Metastatic Breast Carcinoma in the Ovary (tissue), 3 donors: ENCODE measurements around a stretch of chr18.

- PRO-cap, 3 experiments: no peak in any of the 3 experiments
Observed at GRCh38 chr18:8720211-8721104, 15.1 kb downstream of the MTCL1 start.

DNA sequence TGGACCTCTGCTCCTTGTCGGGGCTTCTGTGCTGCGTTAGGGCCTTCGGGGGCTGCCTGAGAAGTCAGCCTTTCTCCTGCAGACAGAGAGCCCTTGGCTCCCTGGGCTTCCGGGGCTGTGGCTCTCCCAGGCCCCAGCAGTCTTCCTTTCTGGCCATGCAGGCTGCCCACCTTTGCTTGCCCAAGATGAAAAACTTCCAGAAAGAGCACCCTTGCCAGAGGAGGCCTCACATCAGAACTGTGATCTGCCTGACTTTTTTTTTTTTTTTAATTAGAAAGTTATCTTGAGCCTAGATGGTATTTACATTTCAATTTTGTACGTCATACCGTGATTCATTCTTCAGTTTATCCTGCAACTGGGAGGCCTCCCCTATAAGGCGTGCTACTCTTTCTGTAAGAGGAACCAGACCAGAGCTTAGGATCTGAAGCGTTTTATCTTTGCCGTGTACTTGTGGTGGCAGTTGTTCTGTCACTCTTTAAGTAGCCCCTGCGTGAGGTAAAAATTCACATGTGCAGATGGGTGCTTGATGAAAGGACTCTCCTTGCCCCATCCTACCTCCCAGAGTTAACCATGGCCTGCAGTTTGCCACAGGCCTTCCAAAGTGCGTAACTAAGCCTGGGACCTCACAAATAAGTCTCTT, 95.8 kb downstream of the MTCL1 start:
- PRO-cap, 3 experiments: no peak in any of the 3 experiments

DNA sequence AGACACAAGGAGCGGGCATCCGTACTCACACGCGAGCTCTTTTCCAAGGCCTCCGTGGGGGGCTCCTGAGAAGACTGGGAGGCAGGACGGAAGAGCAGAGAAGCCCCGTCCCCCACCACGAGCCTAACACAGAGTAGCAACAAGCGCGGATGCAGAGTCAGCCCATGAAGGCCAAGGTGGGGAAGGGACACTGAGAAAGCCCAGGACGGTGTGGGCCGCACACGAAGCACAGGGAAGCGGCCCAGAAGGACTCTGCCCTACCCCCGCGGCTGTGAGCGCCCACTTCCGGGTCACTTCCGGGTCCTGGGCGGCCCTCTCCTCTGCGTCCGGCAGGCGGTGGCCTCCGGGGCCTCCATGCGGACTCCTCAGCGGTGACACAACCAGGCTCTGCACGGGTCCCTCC, 151.5 kb downstream of the MTCL1 start:
- PRO-cap, 3 experiments: no peak in any of the 3 experiments

DNA sequence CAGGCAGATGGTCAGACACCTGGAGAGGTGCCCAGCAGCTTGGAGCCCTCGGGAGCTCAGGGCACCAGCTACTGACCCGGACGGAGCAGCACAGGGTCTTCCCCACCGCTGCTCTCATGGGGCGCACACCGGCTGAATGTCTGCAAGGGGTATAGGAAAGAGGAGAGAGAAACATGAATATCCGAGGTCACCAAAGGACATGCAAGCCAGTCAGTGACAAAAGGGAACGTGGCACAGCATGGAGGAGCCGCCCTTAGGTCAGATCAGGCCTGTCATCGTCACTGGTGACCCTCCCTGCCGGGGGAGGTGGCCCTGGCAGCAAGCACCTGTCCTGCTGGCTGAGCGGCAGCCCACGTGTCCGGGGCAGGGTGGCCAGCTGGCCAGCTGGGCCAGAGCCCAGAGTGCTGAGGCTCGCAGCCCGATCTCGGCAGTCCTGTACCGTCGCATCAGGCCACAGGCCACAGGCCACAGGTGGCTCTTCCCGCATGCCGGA, 112.0 kb upstream of the NDUFV2 start:
- PRO-cap, 3 experiments: peak in 1 of 3 experiments; most common plus-strand start position 436 of the sequence (in 1); most common minus-strand start position 138 of the sequence (in 1)

DNA sequence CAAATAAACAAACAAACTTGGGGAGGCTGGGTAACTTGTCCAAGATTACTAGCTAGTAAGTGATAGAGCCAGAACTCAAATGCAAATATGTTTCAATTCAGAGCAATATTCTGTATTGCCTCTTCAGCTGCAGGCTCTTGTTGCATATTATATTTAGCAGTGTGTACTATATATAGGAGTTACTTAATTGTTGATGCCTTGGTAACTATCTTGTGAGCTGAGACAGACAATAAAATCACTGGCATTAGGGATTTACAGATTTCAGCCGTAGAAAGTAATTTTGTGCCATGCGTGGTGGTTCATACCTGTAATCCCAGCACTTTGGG, 10.2 kb upstream of the ANKRD12 start:
- PRO-cap, 3 experiments: no peak in any of the 3 experiments

- PRO-cap, 3 experiments: peak in 1 of 3 experiments; most common plus-strand start chr18:9133473 (in 1); most common minus-strand start chr18:9133392 (in 1)
Observed at GRCh38 chr18:9132714-9133889, 3.5 kb upstream of the ANKRD12 start.

GRCh38 chr18:9137736-9138010, 1.1 kb downstream of the ANKRD12 start:
- PRO-cap, 3 experiments: peak in 2 of 3 experiments; most common plus-strand start chr18:9137903 (in 2); most common minus-strand start chr18:9137855 (in 1)

DNA sequence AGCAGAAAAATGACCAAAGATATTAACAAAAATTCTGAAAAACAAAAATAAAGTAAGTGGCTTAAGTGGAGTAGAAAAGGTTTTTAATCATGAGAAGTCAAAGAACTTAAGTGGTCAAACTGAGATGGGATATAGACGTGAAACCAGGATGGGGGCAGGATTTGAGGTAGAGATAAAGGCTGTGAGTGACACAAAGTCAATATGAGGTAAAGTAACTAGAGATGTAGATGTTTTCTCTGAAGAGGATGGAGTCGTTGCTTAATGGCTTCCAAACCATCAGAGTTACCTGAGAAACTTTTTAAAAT, 21.2 kb downstream of the ANKRD12 start:
- PRO-cap, 3 experiments: no peak in any of the 3 experiments

DNA sequence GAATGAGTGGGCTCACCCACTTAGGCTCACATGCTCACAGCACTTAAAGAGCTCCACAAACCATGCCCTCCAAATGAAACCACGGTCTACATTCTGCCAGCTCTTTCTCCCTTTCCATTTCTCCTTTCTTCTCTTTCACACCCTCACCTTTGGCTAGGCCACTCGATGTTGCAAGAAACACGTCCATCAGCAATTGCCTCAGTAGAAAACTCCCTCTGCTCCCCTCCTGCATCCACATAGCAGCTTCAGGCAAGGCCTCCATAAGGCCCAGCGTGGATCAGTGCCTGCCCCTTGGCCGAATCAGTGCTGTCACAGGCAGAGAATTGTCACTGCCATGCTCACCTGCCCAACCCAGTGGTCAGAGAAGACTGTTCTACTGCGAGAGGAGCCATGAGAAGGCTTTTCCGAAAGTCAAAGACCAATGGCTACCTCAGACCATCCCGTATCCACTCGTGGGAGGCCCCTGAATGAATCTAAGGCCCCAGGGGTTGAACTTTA, 1.3 kb upstream of the RALBP1 start:
- PRO-cap, 3 experiments: no peak in any of the 3 experiments

GRCh38 chr18:9580704-9580903, 33.8 kb downstream of the PPP4R1 start:
- PRO-cap, 3 experiments: no peak in any of the 3 experiments

DNA sequence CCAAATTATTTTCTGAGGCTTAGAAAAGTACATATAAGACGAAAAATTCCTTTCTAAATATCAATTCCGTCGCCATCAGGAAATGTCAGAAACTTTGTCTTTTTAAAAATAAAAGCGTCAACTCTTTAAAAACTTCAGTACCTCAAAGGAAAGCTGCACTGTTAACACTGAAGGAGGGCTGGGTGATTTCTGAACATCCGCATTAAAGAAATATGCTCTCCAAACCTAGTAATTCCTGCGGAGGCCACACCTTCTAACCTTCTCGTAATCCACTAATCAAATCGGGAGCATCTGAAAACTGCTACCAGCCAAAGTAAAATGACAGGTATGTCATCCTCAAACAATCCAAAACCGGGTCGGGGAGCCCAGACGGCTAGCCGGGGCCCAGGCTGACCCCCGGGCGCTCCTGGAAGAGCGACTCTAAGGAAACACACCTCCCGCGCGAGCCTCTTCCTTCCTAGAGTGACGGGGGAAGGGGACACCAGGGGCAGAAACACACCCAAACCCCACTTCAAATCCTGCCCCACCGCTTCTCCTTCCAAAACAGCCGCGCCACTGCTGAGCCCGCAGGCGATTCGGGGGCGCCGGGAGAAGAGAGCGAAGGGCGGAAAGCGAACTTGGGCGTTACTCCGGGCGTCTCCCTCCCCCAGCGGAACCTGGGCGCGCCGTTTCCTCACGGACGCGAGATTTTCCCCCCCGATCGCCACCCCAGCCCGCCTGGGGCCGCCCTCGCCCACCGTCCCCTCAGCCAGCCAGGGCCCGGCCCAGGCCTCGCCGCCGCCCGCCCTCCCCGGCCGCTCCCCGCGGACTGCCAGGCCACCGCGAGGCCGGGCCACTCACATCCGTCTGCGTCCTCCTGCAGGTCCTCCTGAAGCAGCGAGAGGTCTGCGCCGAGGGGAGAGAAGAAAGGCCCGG, 716 bp downstream of the PPP4R1 start:
- PRO-cap, 3 experiments: peak in 3 of 3 experiments; most common plus-strand start position 348 of the sequence (in 1); most common minus-strand start position 870 of the sequence (in 2)

- PRO-cap, 3 experiments: peak in 1 of 3 experiments; most common minus-strand start chr18:9653483 (in 1)
Observed at GRCh38 chr18:9653193-9653738, 38.9 kb upstream of the PPP4R1 start.

DNA sequence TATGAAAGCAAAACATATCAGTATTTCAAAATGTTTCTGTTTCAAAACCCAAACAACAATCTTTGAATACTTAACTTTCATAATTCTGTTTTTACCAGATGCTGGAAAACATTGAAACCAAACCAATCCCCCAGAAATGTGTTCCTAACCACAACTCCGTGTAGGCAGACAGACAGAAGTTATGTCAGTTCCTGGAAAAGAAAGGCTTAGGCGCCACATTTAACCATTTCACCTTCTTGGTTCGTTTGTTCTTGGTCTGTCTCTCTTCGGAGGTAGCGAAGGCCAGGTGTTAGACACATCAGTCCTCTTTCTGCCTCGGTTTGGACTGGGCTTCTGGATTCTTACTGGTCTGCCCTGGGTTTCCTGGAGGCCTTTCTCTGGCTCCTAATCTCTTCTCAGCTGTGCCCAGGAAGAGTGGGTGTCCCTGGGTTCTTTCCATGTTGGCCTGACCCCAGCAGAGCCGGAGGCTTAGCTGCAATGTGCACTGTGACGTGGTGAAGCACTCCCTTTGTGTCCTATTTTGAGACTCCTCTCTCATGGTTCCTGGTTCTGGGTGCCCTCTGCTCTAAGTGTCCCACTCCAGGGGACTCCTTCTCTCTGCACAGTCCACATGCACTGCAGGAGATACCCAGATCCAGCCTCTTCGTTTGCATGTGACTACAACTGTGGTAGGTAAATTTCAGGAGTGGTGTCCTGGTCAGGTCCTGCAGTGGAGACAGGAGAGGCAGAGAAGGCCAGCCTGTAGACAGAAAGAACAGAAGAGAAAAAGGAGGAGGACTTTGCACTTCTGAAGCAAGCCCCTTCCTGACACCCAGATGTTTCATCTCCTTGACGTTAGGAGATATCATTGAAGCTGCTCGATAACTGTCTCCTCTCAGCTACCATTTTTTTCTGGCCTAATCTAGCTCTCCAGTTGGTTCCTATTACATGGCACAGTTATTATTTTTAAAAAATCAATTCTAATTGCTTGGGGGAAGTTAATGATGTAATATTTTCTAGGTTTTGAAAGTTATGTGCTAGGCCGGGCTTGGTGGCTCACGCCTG, 22.9 kb upstream of the RAB31 start:
- PRO-cap, 3 experiments: no peak in any of the 3 experiments

GRCh38 chr18:9770864-9771940, 63.1 kb downstream of the RAB31 start:
- PRO-cap, 3 experiments: no peak in any of the 3 experiments

DNA sequence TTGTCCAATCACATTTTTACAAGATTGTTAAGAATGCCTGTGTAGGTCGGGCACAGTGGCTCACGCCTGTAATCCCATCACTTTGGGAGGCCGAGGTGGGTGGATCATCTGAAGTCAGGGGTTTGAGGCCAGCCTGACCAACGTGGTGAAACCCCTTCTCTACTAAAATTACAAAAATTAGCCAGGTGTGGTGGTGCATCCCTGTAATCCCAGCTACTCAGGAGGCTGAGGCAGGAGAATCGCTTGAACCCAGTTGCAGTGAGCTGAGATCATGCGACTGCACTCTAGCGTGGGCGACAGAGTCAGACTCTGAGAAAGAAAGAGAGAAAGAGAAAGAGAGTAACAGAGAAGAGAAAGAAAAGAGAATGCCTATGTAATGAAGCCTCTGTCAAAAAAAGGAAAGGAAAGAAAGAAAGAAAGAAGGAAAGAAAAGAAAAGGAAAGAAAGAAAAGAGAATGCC, 77.7 kb downstream of the RAB31 start:
- PRO-cap, 3 experiments: no peak in any of the 3 experiments

GRCh38 chr18:9827258-9828695, 58.0 kb upstream of the TXNDC2 start:
- PRO-cap, 3 experiments: peak in 3 of 3 experiments; most common plus-strand start chr18:9828512 (in 1); most common minus-strand start chr18:9828353 (in 3)

DNA sequence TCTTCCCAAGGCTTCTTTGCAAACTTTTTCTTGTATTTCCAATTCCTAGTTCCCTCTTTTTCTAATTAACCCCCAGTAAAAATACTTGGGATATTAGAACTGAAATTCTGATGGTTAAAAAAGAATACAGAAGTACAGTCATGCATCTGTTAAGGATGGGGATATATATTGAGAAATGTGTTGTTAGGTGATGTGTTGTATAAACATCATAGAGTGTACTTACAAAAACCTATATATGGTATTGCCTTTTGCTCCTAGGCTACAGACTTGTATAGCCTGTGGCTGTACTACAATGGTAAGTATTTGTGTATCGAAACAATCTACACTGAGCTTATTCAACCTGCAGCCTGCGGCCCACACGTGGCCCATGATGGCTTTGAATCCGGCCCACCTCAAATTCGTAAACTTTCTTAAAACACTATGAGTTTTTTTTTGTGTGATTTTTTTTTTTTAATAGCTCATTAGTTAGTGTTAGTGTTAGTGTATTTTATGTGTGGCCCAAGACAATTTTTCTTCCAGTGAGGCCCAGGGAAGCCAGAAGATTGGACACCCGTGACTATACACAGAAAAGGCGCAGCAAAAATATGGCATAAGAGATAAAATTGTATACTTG, 32.3 kb downstream of the VAPA start:
- PRO-cap, 3 experiments: no peak in any of the 3 experiments

- PRO-cap, 3 experiments: no peak in any of the 3 experiments
Observed at GRCh38 chr18:9950606-9951145, 36.9 kb downstream of the VAPA start.

- PRO-cap, 3 experiments: no peak in any of the 3 experiments
Observed at GRCh38 chr18:9956567-9957211, 42.9 kb downstream of the VAPA start.

DNA sequence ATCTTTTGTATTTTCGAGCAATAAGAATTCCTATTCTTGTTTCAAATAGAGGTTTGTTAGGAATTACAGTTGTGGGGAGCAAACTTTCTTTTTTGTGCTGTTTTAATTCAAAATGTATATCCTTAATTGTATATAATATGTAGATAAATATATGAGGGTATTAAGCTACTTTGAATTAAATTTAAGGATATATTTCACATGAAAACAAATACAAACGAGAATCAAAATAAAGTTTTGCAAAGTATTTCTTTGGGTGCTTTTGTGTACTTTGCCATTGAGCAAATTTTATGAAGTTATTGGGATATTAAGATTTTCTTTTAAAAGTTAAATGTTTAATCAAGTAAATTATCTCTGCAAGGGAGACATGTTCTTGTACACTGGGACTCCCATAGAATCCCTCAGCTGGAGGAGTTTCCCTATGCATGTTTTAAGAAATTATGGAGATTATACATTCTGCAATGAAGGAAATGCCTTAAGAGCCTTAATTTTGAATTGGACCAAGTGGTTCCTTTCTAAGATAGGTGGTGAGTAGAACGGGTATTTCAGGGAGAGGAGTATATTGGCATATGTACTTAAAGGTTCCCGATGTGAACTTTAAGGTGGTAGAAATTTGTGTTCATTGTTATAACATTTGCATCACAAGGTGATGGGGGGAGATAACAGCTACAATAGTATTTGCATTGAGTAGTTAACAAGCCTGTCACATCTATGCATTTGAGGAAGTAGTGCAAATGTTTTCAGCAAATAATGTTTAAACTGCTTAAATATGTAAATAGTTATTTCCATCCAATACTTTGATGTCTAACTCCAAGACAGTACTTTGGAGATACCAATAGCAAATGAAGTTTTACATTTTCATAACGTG, 46.2 kb downstream of the VAPA start:
- PRO-cap, 3 experiments: no peak in any of the 3 experiments